Neural progenitor cell (in vitro differentiated cells): ENCODE data around the genes TRIM69 and DUOXA2.

DNA sequence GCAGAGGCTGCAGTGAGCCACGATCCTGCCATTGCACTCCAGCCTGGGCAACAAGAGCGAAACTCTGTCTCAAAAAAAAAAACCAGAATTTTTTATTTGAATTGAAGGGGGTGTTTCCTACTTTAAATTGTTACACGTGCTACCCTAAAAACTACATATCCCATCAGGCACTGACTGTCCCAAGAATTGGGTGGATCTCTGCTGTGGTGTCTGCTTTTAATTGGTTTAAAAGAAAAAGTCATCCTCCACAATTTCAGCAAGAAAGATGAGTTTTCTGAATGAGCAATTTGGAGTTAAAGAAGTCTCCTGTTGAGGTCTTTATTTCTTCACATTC is 2.1 kb downstream of the PDIA3 start:
- RAMPAGE, long total RNA = no peak

GRCh38 chr15:43770282-43770776 is 6.4 kb downstream of the ELL3 start:
- RAMPAGE, long total RNA = no peak

- RAMPAGE, long total RNA = no peak
Measured at GRCh38 chr15:43771306-43771805, 5.4 kb downstream of the ELL3 start.

DNA sequence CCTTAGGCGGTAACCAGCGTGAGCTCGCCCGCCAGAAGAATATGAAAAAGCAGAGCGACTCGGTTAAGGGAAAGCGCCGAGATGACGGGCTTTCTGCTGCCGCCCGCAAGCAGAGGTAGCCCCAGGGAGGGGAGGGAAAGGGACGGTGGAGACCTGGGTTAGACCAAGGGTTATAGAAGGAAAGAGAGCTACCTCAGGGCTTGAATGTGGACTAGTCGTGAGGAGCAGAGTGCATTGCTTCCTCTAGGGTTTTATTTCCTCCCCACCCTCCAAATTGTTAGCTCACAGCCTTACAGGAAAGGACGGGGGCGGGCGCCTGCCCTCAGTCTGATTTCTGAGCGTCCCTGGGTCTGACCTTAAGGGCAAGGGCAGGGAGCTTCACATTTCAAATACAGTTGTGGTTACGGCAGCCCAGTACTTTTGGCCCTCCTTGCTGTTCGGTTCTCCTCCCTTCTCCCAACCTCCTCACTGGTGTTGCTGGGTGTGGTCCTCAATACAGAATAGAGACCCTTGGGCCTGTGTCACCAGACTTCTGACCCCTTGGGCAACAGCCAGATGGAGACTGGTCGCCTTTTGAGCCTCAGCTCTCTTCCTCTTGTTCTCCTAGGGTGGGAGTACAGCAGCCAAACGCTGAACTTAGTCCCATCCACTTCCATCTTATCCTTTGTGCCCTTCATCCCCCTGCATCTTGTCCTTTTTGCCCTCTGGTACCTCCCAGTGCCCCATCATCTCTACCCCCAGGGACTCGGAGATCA is 1.0 kb downstream of the SERF2 start:
- RAMPAGE, long total RNA = no peak

DNA sequence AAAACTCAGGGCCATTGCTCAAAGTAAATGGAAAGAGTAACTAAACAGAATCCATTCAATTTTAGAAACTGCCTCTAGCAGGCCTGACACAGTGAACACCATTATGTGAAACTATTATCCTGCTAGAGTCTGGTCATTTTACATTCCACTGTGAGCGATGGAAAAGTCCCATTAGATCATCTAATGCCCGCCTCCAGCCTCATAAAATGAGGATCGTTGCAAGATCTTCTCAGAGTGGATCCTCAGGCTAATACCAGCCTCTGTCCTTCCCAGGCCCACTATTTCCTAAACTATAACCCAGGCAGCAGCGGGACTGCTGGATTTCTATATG is 107.7 kb downstream of the WDR76 start:
- RAMPAGE, long total RNA = no peak

DNA sequence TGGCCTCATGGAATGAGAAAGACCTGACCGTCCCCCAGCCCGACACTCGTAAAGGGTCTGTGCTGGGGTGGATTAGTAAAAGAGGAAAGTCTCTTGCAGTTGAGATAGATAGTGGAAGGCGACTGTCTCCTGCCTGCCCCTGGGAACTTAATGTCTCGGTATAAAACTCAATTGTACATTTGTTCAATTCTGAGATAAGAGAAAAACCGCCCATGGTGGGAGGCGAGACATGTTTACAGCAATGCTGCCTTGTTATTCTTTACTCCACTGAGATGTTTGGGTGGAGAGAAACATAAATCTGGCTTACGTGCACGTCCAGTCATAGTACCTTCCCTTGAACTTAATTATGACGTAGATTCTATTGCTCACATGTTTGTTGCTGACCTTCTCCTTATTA is 33.9 kb upstream of the FRMD5 start:
- RAMPAGE, long total RNA = no peak

DNA sequence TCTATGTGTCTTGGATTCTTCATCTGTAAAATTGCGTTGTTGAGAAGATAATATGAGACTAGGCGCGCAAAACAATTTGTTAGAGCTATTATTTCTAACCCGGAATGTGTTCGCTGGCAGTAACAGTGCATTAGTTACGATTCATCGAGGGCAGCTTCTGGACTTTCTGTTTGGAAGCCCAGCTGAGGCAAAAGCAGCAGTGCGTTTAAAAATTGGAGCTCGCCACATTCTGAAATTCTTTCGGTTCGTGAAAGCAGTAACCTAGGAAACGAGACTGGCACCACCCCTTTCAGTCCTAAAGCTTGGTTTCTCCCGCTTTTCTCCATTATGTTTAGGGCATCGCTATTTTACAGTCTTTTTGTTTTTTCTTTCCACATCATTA is 803 bp upstream of the GOLM2 start:
- RAMPAGE, long total RNA = no peak

DNA sequence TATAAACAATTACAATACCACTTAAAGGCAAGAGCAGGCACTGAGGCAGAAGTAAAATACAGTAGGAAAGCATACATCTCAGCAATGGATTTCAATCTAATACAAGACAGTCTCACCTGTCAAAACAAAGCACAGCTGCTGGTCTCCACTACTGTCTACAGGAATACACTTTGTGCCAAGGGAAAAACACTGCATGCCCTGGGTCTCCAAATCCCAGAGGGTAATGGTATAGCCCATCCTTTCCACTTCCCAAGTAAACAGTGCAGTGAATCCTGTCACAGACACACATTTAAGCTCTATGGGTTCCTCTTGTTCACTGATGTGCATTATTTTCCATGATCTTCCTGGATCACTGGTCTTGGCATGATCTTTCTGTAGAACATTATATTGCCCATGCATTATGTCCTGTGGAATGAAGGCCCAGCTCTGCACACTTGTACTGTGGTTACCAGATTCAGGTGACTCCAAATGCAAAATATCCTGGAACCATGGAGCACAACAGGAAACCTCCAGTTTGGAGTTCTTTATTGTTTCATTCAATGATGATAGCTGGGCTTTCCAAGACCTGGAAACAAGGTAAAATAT is 12.0 kb downstream of the SPG11 start:
- RAMPAGE, long total RNA = no peak

GRCh38 chr15:44710031-44710635 is 990 bp downstream of the PATL2 start:
- RAMPAGE, long total RNA = no peak

- RAMPAGE, long total RNA = no peak
Measured at GRCh38 chr15:44716715-44717172, 5.4 kb downstream of the B2M start.

GRCh38 chr15:44727367-44727872 is 8.9 kb upstream of the TRIM69 start:
- RAMPAGE, long total RNA = no peak

- RAMPAGE, long total RNA = no peak
Measured at GRCh38 chr15:44736152-44737070, at the start of gene TRIM69. TSS of gene TRIM69 (plus strand) at chr15:44736528.

- RAMPAGE, long total RNA = no peak
Measured at GRCh38 chr15:44739405-44739817, 3.1 kb downstream of the TRIM69 start.

DNA sequence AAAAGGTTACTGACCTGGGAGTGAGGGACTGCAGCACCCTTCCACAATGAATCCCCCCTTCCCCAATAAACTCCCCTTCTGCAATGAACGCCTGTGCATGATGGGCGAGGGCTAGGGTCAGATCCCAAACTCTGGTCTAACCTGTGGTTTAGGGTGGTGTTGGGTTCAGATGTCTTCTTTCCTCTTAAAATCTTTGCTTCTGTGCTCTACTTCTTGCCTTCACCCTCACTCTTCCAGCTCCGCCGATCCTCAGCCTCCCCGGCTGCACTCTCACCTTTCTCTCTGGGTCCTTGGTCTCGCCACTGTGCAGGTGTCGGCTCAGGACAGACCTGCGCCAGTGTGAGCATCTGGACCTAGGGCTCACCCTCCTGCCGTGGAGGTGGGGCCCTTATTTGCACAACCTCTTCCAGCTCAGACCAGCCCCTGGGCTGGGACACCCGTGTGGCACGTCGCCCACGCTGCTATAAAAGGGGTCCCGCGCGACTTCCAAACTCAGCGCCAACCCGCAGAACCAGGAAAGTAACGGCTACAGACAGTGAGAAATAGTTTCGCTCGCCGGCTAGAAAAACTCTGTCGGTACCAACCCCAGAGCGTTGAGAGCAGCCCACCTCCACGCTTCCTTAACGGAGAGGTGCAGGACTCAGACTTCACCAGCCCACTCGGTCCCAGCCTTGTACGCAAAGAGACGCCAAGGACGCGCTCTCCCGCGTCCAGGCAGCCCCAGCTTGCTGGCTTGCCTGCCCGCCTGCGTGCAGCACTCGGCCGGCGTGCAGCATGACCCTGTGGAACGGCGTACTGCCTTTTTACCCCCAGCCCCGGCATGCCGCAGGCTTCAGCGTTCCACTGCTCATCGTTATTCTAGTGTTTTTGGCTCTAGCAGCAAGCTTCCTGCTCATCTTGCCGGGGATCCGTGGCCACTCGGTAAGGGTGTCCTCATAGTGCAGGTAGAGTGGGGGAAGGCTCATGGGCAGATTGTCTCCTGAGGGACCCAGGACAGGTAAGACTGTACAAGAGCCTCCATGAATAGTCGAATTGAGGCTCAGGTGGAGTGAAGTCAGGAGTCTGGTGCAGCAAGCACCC is at the start of gene DUOXA2:
Gene DUOXA2, plus strand, starts transcription at position 495 of the 1,080 bp plus-strand sequence.
- RAMPAGE, long total RNA = no peak

DNA sequence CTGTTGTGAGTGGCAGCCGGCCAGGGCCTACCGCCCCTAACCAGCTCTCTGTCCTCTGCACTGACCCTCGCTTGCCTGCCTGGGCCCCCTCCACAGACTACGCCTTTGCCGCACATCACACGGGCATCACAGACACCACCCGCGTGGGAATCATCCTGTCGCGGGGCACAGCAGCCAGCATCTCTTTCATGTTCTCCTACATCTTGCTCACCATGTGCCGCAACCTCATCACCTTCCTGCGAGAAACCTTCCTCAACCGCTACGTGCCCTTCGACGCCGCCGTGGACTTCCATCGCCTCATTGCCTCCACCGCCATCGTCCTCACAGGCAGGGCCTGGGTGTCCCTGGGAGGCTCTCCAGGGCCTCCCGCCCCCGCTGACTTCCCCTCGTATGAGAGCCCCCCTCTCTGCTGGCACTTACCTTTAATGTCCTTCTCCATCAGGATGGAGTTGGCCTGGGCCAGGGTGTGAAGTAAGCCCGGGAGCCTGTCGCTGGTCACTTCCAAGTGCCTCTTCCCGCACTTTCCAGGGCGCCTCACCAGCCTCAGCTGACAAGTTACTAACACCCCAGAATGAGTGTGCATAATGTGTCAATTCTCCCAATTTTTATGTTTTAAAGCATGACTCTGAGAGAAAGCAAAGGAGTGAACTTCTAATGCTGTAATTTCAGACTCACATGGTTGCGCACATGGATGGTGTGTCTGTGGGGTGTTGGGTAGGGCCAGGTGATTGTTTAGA is 22.6 kb downstream of the DUOX1 start:
- RAMPAGE, long total RNA = no peak

GRCh38 chr15:45179237-45180074 is 8.3 kb downstream of the SHF start:
- RAMPAGE, long total RNA = no peak

GRCh38 chr15:45253254-45253810 is 1.3 kb downstream of the SLC28A2 start:
- RAMPAGE, long total RNA = no peak

DNA sequence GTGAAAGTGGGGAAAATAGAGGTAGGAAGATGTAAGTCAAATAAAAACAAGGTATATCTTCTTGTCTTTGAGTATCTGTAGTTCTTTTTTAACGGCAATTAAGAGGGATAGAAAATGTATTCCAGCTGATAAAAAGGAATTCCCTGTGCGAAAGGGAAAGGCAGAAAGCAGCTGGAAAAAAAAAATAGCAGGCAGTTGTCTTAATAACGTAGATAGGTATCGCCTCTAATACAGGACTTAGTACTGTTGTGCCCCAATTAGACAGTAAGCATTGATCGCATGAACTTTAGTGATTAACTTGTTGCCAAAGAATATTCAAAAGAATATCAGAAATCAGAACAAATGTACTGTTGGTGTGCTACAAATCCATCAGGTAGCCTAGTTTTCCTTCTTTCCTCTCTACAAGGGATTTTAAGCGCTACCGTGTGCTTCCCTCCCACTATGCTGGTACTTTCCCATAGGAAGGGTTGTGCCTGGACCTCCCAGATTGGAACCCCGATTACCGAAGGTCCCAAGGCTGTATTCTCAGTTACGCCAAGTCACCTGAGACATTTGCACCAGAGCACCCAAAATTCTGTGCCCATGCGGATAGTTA is 643 bp upstream of the SPATA5L1 start:
- RAMPAGE, long total RNA = no peak

DNA sequence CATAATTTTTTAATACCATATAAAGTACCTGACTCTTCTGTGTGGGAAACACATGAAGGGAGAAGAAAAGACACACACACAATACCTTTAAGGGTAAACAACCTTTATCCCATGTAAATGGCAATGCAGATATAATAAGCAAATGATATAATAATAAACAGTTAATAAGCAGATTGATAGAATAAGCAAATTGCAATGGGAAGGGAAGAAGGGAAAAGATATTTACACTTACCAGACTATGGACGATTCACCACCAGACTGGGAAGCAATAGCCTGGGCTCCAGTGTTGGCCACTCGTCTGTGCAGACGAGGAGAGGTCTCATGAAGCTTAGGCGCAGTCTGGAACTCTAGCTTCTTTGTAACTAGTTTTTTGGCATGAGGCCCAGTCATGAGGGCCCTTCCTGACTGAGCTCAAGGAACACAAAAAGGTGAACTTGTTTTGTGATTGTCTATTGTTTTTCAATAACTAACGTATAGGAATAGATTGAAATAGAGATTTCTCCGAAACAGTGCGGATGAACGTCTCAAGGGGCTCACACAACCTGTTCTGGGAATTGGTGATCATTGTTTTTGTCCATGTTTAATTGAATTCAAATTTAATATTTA is 11.2 kb downstream of the C15orf48 start:
- RAMPAGE, long total RNA = no peak

GRCh38 chr15:45573849-45574185 is 13.4 kb upstream of the BLOC1S6 start:
- RAMPAGE, long total RNA = no peak